ENCODE results near the gene RPRD1B.

DNA sequence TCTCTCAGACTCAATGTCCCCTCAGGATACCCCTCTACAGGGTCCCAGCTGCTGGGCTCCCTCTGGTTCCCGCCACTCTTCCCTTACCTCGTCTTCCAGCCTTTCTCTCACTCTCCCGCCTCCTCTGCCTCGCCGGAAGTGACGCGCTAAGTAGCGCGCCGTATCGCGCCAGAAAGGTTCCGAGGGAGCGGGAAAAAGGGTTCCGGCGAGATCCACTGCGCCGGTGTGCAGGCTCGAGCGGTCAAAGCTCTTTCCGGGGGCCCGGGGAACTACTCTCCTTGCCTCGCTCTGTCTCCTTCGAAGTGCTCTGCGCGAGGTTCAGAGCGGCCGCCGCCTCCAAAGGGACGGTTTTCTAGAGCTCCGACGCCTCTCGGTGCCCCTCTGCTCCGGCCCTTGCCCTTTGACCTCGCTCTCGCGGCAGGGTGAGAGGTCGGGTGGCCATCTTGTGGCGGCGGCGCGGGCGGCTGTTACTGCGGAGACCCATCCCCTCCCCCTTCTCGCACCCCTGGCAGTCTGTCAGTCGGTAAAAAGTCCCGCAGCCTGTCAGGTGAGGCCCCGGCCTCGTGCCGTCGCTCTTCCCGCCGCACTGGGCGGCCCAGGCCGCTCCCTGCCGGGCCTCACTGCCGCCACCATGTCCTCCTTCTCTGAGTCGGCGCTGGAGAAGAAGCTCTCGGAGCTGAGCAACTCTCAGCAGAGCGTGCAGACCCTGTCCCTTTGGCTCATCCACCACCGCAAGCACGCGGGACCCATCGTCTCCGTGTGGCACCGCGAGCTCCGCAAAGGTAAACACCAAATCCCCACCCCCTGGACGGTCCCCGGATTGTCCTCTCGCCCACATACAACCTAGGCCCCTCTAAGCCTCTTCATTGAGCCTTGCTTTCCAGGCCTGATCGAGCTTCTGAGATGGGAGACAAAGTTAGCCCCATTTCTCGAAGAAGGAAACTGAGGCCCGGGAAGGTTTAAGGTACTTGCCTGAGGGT, at the start of gene RPRD1B:
Gene RPRD1B, plus strand, starts transcription at position 430 of the 980 bp plus-strand sequence.
- PRO-cap, result bidirectional peak, plus-strand start at position 171 of the sequence, minus-strand start at position 95 of the sequence; bidirectional peak, plus-strand start at position 420 of the sequence, minus-strand start at position 469 of the sequence; bidirectional peak, plus-strand start at position 660 of the sequence, minus-strand start at position 663 of the sequence
- RAMPAGE, long total RNA, result start-site peak on the minus strand centred at position 115 of the sequence, 29 bp wide, 1,747 and 564 reads in 2 replicates

DNA sequence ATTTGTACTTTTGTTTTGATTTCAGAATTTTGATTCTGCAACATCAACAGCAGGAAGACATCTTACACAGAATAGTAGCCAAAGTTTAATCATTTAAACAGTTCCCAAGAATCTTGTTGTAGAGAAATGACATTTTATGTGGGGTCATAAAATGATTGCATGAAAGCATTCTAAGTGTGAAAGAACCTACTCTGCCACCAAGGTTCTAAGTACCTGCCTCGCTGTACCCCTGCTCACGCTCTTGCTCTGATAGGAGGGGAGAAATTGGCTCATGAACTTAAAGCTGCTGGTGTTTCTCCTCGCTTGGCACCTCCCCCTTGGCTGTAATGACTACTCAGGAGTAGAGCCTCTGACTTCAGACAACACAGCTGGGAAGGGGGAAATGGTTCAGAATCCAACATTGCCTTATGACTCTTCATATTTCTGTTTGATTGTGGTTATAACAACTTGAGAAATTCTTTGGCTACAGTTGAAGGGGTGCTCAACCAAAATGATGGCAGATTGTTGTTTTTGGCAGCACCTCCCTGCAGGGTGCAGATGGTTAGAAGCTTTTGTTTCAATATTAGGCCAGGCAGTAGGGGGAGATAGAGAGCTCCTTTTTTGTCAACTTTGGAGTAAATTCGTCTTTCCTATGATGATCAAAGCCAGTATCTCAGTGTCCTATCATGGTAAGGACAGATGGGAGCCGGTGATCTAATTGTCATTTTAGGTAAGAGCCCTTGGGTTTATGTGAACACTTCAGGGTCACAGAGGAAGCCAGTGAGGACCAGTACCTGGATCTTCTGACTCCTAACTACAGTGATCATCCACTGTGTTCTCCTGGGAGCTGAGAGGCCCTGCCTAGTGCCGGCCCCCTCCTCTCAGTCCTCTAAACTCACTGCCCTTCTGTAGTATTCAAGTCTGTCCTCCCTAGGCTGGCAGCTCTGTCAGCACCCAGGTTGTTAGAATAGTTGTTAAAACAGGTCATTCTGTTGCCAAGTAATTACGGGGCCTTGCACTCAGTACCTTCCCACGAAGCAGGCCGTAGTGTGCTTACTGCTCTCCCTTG, 39.8 kb downstream of the RPRD1B start:
- PRO-cap, result no peak
- RAMPAGE, long total RNA, result no peak

DNA sequence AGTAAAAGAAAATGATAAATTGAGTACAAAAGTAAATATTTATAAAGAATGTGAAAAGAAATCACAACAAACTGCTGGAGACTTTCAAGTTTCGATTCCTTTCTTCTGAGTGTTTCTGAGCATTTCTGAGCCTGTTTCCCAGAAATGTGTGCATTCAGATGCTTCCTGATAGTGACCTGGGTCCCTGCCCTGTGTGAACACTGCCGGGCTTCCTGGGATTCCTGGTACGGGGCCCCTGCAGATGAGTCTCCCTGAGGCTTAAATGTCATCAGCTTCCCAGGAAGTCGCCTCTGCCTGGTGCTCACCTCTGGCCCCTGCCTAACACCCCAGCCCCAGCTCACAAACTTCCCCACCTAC, 42.1 kb downstream of the TGM2 start:
- PRO-cap, result no peak
- RAMPAGE, long total RNA, result no peak

GRCh38 chr20:38170848-38171929, 6.1 kb upstream of the TGM2 start:
- PRO-cap, result no peak
- RAMPAGE, long total RNA, result no peak

DNA sequence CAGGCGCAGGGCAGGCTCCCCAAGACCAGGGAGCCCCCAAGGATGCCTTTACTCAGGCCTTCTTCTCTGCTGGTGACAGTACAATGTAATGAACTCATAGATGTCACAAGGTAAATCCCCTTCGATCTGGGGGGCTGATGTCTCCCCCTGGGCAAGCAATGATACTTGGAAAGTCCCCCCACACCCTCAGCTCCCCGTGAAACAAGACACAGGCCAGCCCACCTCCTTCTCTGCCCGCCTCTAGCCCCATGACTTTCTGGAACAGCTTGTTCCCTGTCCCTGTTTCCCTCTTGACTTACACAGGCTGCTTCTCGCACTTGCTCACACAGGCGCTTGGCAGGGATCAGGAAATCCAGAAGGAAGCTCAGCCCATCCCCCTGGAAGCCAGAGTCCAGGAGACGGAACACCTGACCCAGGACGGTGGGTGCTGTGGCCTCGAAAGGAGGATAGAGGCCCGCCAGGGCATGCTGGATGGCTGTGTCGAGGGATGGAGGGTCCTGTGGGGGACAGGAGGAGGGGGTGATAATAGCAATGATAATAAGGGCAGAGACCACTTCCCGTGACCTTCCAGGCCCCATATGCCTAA, 14.8 kb downstream of the KIAA1755 start:
- PRO-cap, result no peak
- RAMPAGE, long total RNA, result no peak

DNA sequence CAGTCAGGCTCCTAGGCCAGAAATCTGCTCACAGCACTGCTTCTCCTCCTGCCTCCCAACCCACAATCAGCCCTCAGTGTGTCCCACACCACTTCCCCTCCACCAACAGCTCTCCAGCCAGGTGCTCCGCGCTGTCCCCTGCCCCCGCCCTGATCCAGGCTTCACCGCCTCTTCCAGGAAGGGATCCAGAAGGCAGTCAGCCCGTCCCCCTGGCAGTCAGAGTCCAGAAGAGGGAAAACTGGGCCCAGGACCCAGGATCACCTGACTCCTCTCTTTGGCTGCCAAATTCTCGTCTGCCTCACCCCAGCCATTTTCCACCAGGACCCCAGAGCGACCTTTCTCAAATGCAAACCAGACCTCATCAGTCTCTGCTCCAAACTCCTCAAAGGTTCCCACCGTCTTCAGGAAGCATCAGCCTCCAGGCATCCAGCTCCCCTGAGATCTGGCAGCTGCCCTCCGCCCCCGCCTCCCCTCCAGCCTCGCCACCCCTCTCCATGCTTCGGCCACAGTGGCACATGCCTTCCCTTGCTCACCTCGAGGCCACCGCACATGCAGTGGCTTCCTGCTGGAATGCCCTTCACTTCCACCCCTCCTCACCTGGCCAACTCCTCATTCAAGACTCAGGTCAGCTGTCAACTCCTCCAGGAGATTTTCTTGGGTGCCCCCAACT, 13.6 kb downstream of the KIAA1755 start:
- PRO-cap, result no peak
- RAMPAGE, long total RNA, result no peak

GRCh38 chr20:38252297-38253272, 8.0 kb downstream of the KIAA1755 start:
- PRO-cap, result no peak
- RAMPAGE, long total RNA, result no peak

- PRO-cap, result no peak
- RAMPAGE, long total RNA, result no peak
These were observed 3.9 kb upstream of the BPI start for GRCh38 chr20:38300126-38300419.

- PRO-cap, result no peak
- RAMPAGE, long total RNA, result no peak
These were observed 48.8 kb downstream of the LBP start for GRCh38 chr20:38395008-38395603.

DNA sequence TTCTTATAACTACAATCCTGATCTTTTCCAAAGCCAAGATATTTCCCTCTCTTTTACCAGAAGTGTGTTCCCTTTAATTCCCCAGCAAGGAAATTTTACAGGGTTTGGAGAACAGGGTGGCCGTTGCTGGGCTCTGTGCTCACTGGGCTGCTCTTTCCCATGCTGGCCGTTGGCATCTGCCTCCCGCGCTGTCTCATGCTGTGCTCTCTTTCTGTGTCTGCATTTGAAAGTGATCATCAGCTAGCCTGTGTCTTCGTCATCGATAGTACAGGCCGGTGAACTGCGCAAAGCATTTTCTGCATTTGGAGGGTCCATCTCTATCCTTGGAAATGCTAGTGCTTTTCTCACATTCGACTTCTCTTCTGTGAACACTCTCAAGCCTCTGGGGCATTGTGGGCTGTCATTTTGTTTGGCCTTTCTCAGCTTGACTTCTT, 30.8 kb upstream of the RALGAPB start:
- PRO-cap, result no peak
- RAMPAGE, long total RNA, result no peak

DNA sequence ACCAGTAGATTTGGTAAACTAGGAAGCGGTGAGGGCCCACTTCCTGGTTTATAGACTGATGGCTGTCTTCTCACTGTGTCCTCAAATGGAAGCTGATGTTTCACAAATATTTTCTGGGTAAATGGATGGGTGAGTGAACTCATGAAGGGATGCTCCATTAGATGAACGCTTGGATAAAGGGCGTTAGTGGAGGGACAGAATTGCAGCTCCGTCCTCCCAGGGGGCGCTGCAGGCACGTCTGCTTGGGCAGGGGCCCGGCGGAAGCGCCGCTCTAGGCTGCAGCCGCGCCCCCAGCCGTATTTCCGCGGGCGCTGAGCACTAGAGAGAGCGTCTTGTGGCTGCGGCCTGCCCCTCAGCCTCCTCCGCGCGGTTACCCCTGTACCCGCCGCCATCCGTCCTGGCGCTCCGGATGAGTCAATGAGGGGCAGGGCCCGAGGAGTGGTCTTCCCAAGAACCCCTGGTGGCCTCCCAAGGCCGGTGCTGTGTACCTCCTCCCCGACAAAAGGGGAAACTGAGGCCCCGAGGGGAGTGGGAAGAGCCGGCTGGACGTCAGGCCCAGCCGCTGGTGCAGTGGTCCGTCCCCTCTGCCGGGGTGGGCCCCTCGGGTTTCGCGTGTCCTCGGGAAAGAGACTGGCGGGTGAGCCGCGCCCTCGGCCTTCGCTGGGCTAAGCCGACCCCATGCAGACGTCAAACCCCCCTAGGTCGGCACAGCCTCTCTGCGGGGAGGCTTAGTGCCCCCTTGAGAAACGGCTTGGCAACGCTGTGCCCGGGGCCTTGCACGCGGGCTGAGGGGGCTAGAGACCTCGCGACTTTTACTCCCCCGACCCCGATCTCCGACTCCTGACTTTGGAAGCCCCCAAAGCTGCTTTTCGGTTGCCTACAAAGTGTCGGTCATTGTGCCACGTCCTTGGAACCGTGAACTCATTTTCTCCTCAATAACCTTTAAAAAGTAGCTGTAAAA, 26.0 kb upstream of the RALGAPB start:
- PRO-cap, result bidirectional peak, plus-strand start at position 330 of the sequence, minus-strand start at position 372 of the sequence
- RAMPAGE, long total RNA, result no peak

DNA sequence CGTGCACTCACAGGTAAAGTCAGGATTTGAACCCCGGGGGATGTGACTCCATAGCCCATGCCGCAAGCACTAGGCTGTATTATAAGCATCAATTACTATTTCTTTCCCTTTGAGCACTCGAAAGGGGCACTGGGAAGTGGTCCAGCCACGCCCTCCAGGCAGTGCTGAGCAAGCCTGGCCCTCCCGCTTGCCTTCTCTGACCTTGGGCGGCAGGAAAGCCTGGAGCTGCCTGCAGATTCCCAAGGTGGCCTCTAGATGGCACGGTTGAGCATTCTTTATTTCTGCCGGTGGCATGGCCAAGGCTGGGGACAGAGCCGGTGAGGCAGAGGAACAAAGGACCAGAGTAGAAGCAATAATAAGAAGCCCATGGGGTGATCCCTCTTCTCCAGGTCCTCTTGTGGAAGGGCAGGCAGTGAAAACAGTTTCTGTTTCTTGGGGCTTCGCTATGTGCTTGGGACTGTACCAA, 52.6 kb downstream of the ADIG start:
- PRO-cap, result unidirectional peak, plus-strand start at position 309 of the sequence
- RAMPAGE, long total RNA, result no peak

DNA sequence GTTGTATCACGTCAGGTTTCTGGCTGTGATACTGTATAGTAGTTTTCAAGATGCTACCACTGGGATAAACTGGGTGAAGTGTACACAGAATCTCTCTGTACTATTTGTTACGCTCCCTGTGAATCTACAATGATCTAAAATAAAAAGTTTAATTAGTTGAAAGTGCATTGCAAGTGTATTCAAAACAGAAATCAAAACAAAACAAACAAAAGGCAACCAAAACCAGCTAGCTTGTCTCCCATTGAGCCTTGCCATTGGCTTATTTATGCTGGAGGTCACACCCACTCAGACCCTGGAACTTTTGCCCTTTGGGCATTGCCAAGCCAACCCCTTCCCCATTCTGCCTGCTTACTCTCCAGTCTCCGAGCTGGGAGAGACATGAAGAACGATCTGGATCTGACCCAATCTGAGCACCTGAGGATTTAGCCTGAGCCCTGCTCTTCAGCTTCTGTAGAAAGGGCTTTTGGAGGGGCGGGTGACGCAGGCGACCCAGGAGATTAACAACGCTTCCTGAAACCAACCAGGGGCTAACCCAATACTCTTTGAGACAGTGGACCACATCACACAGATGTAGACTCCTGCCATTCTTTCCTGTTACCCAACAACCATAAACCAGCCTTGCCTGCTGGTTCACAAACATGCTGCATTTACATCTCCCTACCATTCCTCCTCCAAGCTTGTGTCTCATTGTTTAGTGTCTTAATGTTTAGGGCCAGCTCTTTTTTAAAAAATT, 28.1 kb downstream of the PPP1R16B start:
- PRO-cap, result no peak
- RAMPAGE, long total RNA, result no peak

DNA sequence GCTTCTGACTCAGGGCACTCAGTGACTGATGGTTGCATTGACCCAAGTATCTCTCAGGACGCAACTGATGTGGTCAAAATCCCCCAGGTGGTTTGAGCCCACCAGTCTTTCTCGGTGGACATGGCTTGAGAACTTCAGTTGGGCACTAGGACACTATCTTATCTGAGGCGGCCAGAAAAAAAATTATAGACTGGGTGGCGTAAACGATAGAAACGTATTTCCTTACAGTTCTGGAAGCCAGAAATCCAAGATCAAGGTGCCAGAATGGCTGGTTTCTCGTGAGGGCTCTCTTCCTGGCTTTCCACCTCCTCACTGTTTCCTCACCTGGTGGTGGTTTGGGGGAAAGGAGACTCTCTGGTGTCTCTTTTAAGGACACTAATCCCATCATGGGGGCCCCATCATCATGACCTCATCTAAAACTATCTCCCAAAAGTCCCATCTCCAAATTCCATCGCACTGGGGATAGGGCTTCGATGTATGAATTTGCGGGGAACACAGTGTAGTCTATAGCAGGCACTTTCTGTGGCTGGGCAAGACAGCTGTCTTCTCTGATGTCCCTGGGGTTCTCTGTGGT, 52.3 kb downstream of the PPP1R16B start:
- PRO-cap, result no peak
- RAMPAGE, long total RNA, result no peak

DNA sequence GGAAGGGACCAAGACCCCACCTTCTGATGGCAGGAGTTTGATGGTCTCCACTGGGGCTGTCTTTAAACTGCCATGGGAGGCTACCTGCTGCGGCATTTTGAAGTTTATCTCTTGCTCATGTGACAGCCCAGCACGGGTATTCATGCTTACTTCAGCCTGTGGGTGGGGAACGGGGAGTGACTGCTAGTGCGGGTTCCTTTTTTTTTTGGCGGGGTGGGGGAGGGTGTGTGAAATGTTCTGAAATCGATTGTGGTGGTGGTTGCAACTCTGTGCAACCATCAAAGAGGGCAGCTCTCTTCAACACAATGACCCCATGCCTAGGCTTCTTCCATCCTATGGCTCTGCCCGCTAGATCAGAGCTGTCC, 53.6 kb downstream of the PPP1R16B start:
- PRO-cap, result no peak
- RAMPAGE, long total RNA, result no peak

GRCh38 chr20:38864558-38865189, 59.2 kb downstream of the PPP1R16B start:
- PRO-cap, result no peak
- RAMPAGE, long total RNA, result no peak

GRCh38 chr20:38872489-38873032, 53.7 kb upstream of the FAM83D start:
- PRO-cap, result no peak
- RAMPAGE, long total RNA, result no peak

- PRO-cap, result bidirectional peak, plus-strand start at chr20:38961725, minus-strand start at chr20:38961572; bidirectional peak, plus-strand start at chr20:38961774, minus-strand start at chr20:38961779
- RAMPAGE, long total RNA, result no peak
These were observed 731 bp upstream of the DHX35 start for GRCh38 chr20:38961307-38961919.

DNA sequence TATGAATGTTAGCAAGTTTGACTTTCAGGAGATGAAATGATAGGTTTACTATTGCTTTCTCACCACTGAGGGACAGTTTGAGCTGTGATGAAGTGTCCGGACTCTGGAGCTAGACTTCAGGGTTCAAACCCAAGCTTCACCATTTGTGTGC, 8.2 kb downstream of the DHX35 start:
- PRO-cap, result no peak
- RAMPAGE, long total RNA, result no peak

- PRO-cap, result no peak
- RAMPAGE, long total RNA, result no peak
These were observed 80.4 kb downstream of the DHX35 start for GRCh38 chr20:39042479-39042955.